HTERT-HM (cell line): ENCODE data around the genes XRN1 and CHST2.

DNA sequence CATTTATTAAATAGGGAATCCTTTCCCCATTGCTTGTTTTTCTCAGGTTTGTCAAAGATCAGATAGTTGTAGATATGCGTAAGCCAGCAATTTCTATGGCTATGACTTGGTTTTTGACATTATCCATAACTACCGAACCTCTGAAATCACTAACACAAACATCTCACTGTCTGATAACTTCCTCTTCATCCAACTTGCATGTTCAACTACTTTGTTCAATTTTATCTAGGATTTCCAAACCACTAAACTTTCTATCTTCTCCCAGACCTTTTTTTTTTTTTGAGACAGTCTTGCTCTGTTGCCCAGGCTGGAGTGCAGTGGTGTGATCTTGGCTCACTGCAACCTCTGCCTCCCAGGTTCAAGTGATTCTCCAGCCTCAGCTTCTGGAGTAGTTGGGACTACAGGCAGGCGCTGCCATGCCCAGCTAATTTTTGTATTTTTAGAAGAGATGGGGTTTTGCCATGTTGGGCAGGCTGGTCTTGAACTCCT is 54.2 kb downstream of the XRN1 start:
- RRBS = no CpG with 5 or more reads among the region's 3 CpGs

- RRBS = no CpG with 5 or more reads among the region's 3 CpGs
Measured at GRCh38 chr3:142420867-142421323, 26.9 kb downstream of the XRN1 start.

DNA sequence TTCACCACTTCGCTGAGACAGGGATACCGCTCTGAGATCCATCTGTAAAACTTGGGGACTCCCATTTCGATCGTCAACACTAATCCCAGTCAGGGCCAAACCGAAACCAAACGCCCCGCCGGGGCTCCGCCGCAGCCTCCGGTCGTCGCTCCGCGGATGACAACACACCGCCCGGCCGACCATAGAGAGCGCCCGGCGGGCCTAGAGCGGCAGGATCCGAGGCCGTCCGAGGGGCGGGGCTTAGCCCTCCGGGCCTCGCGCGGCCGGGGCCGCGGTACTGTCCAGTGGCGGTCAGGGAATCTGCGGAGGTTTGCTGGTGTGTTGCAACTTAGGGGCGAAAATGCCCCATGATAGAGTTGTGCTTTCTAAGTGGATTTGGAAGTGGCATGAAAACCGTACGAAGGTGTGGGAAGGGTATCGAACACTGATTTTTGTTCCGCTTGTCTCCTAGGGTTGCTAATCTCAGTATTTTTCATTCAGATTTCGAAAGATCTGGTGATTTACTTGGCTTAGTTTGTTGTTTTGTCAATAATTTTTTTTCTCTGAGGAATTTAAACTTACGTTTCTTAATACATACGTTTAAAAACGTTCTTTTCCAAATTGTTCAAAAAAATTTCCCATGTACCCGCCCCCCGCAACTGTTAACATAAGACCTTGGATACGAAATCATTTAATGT is at the start of gene XRN1:
XRN1 (minus strand) TSS at position 158 of the 677 bp plus-strand sequence.
- RRBS = 1% methylated on average over 8 of the region's 47 CpGs

GRCh38 chr3:142479475-142480181 is 31.8 kb upstream of the XRN1 start:
- RRBS = no CpG with 5 or more reads among the region's 17 CpGs

- RRBS = no CpG with 5 or more reads among the region's 3 CpGs
Measured at GRCh38 chr3:142602016-142602595, 5.9 kb downstream of the PLS1 start.

- RRBS = no CpG with 5 or more reads among the region's 6 CpGs
Measured at GRCh38 chr3:142650068-142650849, 54.1 kb downstream of the PLS1 start.

GRCh38 chr3:142888172-142888479 is 757 bp downstream of the PCOLCE2 start:
- RRBS = 5% methylated on average over 3 of the region's 14 CpGs

DNA sequence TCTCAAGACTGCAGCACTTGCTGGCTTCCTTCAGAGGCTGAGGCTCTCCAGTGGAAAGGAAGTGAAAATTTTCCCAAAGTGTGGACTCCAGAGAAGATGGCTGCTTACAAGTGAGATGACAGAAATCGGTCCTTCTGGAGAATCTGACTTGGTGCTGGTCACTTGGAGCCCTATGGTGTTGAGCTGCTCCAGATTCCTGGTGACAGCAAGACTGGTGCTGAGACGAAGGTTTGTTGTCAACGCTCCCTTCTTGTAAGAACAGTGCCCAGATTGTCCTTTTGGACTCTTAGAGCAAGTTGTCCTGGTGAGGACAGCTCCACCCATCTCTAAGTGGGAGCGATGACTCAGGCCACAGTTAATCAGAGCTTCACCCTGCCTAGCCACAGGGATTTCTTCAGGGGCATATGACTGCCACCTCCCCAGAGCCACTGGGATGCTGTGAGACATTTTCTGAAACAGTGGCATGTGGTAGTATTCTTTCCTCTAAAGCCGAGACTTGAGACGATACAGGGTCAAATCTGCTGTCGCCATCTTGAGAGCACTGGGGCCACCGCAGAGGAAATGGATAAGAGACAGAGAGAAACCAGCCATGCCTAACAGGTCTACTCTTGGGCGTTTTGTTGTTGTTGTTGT is 15.7 kb upstream of the PCOLCE2 start:
- RRBS = no CpG with 5 or more reads among the region's 9 CpGs

DNA sequence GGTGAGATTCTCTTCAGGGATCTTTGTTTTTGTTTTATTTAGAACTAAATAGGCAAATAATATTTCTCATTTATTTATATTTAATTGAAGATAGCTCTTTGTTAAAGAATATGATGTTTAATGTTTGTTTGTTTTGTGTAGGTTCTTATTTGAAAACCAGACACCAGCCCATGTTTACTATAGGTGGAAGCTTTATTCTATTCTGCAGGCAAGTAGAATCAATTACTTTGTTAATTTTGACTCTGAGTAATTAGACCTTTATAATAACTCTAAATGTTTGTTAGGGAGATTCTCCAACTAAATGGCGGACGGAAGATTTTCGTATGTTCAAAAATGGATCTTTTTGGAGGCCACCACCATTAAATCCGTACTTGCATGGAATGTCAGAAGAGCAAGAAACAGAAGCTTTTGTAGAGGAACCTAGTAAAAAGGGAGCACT is 26.8 kb downstream of the U2SURP start:
- RRBS = no CpG with 5 or more reads among the region's 4 CpGs

DNA sequence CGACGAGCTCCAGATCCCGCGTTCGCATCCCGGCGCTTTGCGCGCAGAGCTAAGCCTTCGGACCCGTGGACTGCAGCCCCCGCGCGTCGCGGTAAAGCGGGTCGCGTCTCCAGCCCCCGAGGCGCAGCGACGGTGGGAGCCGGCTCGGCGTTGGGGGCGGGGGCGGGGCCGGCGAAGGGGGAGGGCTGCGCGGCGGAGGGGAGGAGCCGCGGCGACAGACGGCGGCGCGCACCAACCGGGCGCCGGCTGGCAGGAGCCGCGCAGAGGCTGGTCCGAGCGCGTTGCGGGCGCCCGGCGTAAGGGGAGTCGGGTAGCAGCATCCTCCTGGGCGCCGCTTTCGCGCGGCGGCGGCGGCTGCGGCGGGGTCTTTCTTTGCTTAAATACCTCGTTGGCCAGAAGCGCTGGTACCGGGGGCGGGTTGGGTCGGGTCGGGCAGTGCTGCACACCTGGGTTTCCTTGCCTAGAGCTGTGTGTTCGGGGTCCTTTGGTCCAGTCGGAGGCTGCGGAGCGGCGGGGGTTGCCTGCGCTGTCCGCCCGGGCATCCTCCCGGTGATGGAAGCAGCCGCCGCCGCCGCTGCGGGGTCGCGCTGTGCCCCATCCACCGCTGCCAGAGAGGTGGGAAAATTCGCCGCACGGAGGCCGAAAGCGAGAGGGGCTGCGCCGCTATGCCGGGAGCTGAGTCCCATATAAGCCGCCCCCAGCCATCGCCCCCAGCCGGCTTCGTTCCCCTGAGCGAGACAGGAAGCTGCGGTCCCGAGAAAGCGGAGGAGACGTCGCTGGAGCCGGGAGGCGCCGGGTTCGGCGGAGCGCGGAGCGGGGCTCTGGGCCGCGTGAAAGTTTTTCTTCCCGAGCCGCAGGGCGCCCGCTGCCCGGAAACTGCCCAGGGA is at the start of gene CHST2:
CHST2 (plus strand) TSS at position 261 of the 887 bp plus-strand sequence.
- RRBS = 1% methylated on average over 77 of the region's 119 CpGs

GRCh38 chr3:143120398-143120820 is 838 bp downstream of the CHST2 start:
- RRBS = 2% methylated on average over 30 of the region's 49 CpGs

DNA sequence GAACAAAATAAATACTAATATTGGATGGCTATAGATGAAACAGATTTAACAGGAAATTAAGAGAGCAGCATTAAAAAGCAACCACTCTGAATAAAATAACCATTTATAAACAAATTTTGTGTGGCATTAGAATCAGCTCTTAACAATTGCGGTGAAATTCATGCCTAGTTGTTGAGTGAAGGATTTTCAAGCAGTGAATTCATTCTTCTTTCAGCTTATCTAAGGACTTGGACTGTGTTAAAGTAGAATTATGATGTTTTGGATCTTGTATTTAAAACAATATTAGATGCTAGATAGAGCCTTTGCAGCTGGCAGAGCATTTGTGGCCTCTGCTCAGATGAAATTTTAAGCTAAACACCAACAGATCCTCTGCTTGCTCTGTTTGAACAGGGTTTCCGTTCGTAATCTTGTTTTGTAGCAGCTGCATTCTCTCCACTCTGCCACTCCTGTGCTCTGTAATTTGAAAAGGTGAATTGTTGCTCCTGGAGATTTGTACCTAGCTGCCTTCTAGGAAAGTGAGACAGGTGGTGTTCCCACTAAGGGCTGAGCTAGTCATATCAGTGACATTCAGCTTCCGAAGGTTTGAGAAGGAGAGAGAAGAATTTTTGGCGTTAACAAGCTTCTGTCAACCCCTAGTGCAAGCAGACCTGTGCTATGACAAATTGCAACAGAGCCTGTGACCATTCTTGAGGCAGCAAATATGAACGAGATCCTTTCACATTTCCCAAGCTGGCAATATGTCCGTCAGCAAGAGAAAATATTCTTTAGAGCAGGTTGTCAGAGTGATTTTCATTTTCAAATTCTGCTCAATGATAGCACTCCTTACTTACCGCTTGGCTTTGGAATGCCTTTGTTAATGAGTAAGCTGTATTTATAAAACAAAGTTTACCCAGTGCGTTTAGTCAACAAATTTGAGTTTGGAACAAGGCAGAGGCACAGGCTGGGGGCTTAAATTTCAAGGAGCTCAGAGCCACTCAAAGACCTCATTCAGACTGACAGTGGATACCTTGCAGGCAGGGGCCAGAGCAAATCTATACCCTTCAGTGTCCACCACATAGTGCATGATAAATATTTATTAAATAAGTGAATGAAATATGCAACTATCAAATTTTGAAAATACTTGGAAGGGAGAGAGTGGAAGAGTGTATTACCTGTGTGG is 5.3 kb downstream of the CHST2 start:
- RRBS = no CpG with 5 or more reads among the region's 9 CpGs

DNA sequence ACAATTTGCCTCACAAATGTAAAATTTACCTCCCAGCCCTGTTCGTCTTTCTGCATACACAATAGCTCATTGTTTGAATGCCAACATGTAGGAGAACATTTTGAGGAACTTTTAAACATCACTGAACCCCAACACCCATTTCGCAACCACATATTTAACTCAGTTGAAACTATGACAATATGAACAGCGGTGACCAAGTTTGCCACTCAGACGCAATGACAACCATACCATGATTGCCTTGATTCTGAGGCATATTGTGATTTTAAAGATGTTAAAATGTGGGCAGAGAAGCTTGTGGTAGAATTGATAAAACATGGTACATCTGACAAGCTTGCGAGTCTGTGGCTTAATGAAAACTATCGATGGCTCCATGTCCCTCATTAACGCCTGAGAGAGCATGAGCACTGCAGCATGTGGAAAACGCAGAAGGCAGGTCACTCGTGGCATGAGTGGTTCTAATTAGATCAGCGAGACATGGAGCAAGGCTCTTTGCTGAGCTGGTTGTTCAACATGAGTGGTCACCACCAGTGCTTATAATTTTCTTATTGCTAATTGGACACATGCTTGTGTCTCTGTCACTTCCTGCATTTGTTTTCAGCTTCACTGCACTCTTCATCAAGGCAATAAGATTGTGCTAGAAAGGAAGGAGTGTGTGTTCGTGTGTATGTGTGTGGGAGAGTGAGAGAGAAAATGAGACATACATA is 116.8 kb downstream of the CHST2 start:
- RRBS = no CpG with 5 or more reads among the region's 11 CpGs

DNA sequence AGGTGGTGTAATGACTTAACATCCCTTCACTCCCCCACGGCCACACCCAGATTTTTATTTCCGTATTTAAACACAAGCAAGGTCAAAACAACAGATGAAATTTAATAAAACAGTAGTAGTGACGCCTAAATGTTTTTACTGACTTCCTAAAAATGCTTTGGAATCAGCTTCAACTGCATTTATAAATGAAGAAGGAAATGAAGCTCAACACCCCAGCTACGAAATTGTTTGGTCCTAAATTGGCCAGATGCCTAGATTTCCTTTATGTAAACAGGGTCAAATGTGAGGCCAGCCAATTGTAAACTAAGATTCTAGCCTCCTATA is 324.4 kb downstream of the CHST2 start:
- RRBS = no CpG with 5 or more reads among the region's 4 CpGs

DNA sequence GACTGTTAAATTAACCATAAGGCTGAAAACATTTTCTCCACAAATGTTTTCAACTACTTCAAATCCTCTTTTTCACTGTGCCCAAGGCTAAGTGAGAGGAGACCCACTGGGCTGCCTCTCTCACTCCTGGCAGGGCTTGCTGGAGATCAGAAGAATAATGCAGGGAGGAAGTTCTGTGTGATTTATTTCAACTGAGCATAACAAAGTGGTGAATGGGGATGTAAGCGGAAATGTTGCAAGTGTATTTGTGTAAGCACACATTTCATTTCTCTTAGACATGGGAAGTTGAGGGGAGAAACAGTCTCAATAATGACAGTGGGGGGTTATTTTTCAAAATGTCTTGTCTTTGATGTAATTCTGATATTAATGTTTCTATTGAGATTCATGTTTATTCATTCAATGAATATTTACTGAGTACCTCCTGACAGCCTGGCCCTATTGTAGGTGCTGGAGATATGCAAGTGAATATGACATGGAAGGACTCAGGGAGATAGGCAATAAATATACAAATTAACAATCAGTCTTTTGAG is 247.4 kb downstream of the SLC9A9 start:
- RRBS = no CpG with 5 or more reads among the region's 1 CpG

- RRBS = no CpG with 5 or more reads among the region's 4 CpGs
Measured at GRCh38 chr3:143813105-143813607, 35.1 kb downstream of the SLC9A9 start.

DNA sequence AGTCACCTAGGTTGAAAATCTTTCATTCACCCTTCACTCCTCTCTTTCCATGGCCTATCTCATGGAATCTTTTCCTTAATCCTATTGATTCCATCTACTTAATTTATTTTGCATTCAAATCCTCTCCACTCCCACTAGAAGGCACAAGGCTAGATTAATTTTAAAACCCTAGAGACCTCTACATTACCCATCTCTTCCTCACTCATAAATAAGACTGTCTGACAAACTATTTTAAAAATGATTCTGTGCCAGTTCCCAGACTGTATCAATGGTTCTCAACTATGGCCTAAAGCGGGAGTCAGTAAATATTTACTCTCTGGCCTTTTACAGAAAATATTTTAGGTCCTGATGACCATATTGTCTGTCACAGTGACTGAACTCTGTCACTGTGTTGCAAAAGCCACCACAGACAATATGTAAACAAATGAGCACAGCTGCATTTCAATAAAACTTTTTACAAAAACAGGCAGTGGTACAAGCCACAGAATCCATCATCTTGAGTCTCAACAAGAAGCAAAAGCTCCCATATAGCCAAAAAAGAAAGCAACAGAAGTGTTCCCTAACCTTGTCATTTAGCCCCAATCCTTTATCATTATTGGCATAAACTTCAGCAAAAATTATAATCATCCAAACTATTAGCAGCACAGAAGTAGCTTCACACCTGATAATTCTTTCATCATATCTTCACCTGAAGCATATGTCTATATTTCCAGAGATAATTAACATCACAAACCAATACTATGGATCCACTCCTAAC is 45.3 kb downstream of the PLOD2 start:
- RRBS = no CpG with 5 or more reads among the region's 1 CpG

DNA sequence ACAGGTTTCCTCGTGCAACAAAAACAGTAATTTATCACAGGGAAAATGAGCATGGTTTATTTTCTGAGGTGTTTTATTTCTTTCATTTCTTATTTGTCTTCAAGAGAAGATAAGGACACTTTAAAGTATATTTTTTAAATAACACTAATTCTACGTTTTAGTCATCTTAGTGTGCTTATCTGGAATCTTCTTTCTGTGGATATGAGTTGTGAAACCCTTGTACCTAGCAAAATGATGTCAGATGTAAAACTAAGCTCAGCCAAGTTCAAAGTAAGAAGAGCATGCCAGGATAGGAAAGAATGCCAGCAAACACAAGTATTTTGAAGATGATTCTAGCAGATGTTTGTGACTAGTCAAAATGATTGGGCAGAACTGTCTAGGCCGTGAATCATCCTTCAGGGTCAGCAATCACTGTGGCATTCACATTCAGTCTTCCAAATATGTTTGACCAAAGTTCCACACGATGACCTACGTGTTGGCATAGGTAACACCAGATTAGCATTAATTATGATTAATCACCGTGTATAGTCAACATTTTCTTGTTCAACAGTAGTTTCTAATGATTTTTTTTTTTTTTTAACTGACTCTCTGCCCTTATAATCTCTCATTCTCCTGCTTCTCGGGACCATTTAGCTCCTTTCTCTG is 5.4 kb upstream of the PLOD2 start:
- RRBS = no CpG with 5 or more reads among the region's 7 CpGs

GRCh38 chr3:146199608-146200294 is 38.8 kb upstream of the PLOD2 start:
- RRBS = no CpG with 5 or more reads among the region's 6 CpGs

DNA sequence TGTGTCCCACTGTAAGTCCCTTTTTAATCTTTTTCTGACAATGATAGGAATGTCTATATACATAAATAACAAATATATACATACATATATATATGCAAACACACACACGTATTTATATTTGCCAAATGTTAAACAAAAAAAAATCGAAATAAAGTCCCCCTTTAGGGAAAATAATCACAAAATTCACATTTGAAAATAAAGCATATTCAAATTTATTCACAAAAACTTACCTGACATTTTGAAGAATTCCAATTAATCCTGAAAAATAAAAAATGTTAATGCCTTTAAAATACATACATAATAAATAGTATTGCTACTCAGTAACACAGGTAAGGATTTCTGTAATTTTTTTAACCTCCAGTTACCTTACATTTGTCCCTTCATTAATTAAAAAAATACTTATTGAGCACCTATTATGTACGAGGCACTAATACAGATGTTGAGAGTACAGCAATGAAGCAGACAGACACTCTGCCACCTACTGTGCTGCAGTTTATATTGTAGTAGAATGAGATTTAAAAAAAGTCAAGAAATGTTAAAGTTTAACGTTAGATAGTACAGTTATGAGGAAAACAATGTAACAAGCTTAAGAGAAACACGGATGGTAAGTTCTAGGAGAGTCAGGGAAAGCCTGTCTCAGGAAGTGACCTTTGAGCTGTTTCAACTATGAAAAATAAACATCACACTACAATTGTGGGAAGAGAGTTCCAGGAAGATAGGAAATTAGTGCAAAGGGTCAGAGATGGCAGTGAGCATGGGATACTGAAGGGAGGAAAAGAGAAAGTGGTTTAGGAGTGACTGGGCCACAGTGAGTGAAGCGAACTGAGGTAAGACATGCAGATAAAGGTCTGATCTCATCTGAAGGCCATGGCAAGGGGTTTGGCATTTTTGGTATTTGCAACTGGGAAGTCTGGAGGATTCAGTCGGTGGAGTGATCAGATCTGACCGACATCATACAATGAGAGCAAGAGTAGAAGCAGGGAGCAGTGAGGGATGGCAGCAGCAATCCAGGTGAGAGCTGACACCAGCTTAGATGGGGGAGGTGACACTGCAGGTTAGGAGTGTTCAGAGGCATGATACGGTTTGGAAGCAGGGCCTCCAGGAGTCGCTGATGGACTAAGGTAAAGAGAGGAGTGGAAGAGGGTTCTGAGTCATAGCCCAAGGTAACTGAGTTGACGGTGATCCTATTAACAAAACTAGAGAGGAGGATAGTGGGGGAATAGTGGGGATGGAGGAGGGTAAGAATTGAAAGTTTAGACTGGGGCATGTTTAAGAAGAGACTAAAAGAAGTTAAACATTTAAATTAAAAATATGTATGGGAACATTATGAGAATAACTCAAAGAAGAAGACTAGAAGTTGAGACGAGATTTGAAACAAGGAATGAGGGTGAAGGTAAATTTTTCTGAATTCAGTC is 28.6 kb downstream of the PLSCR4 start:
- RRBS = no CpG with 5 or more reads among the region's 12 CpGs